ENCODE data around the gene C1orf141.

- RAMPAGE, long total RNA, result no peak
- RRBS, 2 experiments, result no CpG with 5 or more reads among the region's 12 CpGs
CAGE:
- cytosol, long polyA minus RNA, result no peak
- cytosol, long polyA plus RNA, result no peak
- long polyA plus RNA, result no peak
- nucleolus, long total RNA, result no peak
- nucleus, long polyA plus RNA, result no peak
- nucleus, long total RNA, result no peak
Measured at GRCh38 chr1:64839494-64840054, 94.7 kb downstream of the RAVER2 start.

GRCh38 chr1:64890924-64892100 is 75.0 kb downstream of the JAK1 start:
- RAMPAGE, long total RNA, result no peak
- RRBS, 2 experiments, result no CpG with 5 or more reads among the region's 11 CpGs
CAGE:
- cytosol, long polyA minus RNA, result no peak
- cytosol, long polyA plus RNA, result no peak
- long polyA plus RNA, result no peak
- nucleolus, long total RNA, result no peak
- nucleus, long polyA plus RNA, result no peak
- nucleus, long total RNA, result no peak

DNA sequence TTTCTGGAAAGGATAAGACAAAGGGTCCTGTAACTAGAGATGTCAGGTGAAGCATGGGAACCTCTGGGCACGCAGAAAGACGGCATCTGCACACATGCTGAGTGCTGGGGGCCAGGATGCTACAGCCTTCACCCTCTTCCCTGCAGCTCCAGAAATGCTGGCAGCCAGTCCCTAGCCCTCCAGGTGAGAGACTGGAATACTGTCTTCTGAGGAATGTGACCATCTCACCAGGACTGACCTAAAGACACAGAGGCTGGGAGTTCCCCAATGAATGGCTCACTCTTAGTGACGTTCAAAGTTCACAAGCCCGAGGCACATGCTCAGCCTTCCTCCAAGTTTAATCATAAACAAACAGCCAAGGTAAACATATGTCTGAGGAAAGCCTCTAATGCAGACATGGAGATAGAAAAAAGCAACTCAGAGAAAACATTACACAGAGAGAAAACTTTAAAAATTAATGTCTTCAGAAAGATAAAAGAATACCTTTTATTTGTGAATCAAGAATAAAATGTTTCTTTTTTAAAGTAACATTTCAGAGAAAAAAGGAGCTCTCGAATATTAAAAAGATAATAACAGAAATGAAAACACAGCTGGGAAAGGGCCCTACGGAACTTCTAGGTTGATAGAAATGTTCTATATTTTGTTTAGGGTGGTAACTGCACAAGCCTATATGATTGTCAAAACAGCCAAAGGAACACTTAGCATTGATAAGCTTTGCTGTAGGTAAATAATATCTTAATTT is 50.4 kb downstream of the JAK1 start:
- RAMPAGE, long total RNA, result no peak
- RRBS, 2 experiments, result no CpG with 5 or more reads among the region's 6 CpGs
CAGE:
- cytosol, long polyA minus RNA, result no peak
- cytosol, long polyA plus RNA, result no peak
- long polyA plus RNA, result no peak
- nucleolus, long total RNA, result no peak
- nucleus, long polyA plus RNA, result no peak
- nucleus, long total RNA, result no peak

- RAMPAGE, long total RNA, result no peak
- RRBS, 2 experiments, result no CpG with 5 or more reads among the region's 10 CpGs
CAGE:
- cytosol, long polyA minus RNA, result no peak
- cytosol, long polyA plus RNA, result no peak
- long polyA plus RNA, result no peak
- nucleolus, long total RNA, result no peak
- nucleus, long polyA plus RNA, result no peak
- nucleus, long total RNA, result no peak
Measured at GRCh38 chr1:64954903-64955703, 11.2 kb downstream of the JAK1 start.

DNA sequence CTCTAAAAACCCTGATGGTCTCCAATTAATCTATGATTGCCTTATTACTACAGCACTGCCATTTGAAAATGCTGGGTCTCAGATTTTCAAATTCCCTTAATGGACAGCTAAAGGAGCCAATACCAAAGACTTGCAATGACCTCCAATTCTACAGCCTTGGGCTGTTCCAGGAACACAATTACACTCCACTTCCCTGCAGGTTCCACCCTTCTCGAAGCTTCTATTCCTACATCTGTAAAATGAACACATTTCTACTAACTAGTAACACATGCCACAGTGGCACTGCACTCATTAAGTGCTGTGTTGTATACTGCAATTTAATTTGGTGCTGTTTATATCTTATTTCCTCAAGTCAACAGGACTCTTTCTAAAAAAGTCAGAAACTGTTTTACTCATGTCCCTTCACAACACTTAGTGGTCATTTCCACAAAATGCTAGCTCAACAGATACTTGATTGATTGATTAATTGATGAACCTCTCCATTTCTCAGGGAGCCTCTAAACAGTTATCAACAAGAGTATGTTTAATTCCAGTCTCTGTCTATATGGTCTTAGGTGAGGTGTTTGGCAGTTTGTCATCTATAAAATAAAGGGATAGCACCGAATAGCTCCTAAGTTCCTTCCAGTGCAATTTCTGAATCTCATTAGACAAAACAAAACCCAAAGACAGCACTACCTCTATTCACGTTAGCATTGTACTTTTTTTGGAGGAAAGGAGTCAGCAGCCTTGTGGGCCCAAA is 85.5 kb upstream of the AK4 start:
- RAMPAGE, long total RNA, result no peak
- RRBS, 2 experiments, result no CpG with 5 or more reads among the region's 3 CpGs
CAGE:
- cytosol, long polyA minus RNA, result no peak
- cytosol, long polyA plus RNA, result no peak
- long polyA plus RNA, result no peak
- nucleolus, long total RNA, result no peak
- nucleus, long polyA plus RNA, result no peak
- nucleus, long total RNA, result no peak

DNA sequence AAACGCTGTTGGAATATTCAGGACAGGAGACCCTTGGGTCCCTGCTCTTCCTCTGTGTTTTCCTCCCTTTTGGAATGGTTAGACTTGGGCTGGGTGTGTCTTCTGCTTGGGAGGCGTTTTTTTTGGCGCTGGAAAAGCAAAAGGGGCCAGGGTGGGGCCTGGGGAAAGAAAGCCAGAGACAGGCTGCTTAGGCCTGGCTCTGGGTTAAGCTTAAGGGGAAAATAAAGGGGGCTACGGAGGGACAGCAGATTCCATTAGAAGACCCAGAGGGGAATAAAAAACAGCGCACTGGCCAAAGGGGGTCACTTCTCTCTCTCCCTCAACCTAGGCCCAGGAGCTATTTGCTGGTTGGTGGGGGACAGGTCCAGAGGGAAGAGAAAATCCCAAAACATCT is 82.4 kb upstream of the AK4 start:
- RAMPAGE, long total RNA, result no peak
- RRBS, 2 experiments, result no CpG with 5 or more reads among the region's 5 CpGs
CAGE:
- cytosol, long polyA minus RNA, result no peak
- cytosol, long polyA plus RNA, result no peak
- long polyA plus RNA, result no peak
- nucleolus, long total RNA, result no peak
- nucleus, long polyA plus RNA, result no peak
- nucleus, long total RNA, result no peak

DNA sequence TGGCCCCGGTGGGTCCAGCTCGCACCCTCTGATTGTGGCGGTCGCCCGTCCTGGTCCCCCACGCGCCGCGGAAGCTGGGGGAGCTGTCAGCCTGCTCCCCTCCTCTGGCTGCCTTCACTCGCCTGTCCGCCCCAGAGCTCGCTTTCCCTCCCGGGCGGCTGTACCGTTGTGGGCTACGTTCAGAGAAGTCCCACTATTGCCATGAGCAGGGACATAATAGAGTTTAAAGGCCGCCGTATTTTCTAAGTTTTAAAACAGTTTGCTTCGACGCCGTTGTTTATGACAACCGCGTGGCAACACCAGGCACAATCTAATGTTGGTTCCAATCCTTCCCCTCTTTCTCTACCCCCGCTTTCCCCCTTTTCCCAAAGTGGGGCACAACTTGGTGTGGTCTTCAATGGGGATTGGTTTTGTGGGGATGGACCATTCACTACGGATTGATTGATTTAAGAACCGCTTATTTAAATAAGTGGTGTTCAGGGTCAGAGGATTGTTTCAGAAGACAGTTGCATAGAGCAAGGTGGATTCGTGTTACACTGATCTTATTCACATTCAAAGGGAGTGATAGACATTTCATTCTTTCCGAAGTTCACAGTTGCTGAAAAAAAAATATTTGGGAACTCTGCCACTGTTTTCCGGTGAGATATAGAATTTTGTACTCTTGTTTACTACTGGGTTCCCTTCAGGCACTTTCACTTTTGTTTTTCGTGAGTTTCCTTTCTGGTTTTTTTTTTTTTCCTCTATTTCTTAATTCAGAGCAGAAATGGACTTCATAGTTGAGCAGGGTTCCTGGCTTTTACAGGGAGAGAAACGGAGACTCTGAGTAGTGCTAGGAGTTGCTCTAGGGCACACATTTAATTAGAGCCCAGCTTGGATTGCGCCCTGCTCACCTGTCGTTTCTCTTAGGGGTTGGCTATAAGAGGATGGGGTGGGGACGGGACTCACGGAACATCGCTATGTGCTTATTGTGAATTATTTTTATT is 79.7 kb upstream of the AK4 start:
- RAMPAGE, long total RNA, result no peak
- RRBS, 2 experiments, result 2 to 3% methylated on average over 1 of the region's 36 CpGs
CAGE:
- cytosol, long polyA minus RNA, result no peak
- cytosol, long polyA plus RNA, result no peak
- long polyA plus RNA, result no peak
- nucleolus, long total RNA, result no peak
- nucleus, long polyA plus RNA, result no peak
- nucleus, long total RNA, result no peak

GRCh38 chr1:65253961-65254230 is 55.4 kb upstream of the DNAJC6 start:
- RAMPAGE, long total RNA, result no peak
- RRBS, 2 experiments, result no CpG with 5 or more reads among the region's 7 CpGs
CAGE:
- cytosol, long polyA minus RNA, result no peak
- cytosol, long polyA plus RNA, result no peak
- long polyA plus RNA, result no peak
- nucleolus, long total RNA, result no peak
- nucleus, long polyA plus RNA, result no peak
- nucleus, long total RNA, result no peak

DNA sequence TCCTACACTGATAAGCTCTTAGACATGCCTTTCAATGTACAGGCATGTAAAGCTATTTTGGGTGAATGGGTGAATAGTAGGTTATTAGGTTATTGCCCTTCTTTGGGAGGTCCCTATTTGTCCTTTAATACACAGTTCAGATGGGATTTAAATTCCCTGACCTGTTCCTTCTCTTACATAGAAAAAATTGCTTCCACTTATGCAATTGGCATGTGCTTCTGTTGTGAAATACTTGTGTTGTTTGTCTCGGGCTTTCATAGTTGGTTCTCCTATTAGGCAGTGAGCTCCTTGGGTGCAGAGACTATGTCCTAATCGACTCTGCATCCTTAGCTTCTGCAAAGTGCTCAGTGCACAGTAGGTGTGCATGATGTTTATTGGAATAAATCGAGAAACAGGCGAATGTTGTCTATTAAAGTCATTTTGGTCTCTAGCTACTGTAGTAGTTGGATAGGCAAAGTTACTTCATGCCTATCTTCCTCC is 1.3 kb upstream of the PDE4B start:
- RAMPAGE, long total RNA, result no peak
- RRBS, 2 experiments, result no CpG with 5 or more reads among the region's 4 CpGs
CAGE:
- cytosol, long polyA minus RNA, result no peak
- cytosol, long polyA plus RNA, result no peak
- long polyA plus RNA, result no peak
- nucleolus, long total RNA, result no peak
- nucleus, long polyA plus RNA, result no peak
- nucleus, long total RNA, result no peak

- RAMPAGE, long total RNA, result no peak
- RRBS, 2 experiments, result no CpG with 5 or more reads among the region's 6 CpGs
CAGE:
- cytosol, long polyA minus RNA, result no peak
- cytosol, long polyA plus RNA, result no peak
- long polyA plus RNA, result no peak
- nucleolus, long total RNA, result no peak
- nucleus, long polyA plus RNA, result no peak
- nucleus, long total RNA, result no peak
Measured at GRCh38 chr1:66266201-66266734, 267.7 kb upstream of the SGIP1 start.

DNA sequence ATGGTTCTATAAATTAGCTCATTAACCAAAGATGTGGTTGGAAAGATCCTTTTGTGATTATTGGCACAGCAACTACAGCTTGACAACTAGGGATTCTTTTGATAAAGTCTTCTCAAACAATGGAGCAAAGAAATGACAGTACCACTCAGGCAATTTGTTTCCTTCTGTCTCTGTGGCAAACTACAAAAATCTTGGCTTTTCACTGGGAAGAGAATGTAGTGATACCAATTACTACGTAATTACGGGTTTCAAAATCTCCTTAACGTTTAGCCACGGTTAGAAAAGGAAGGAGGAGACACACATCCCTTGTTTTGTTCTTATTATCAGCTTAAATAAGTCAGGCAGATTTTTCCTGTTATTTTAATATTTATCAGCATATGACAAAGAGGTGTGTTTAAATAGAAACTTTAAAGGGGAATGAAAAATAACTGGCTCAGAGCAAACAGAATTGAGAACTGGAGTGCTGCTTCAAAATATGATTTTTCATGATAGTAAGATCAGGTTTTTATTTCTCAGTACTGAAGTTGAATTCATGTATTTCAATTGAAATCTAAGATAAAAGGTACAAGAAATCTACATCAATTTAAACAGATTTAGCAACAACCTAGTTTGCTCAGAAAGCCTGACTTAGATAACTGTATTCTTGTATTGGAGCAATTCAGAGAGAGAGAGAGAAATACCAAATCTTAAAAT is 266.3 kb upstream of the SGIP1 start:
- RAMPAGE, long total RNA, result no peak
- RRBS, 2 experiments, result no CpG with 5 or more reads among the region's 4 CpGs
CAGE:
- cytosol, long polyA minus RNA, result no peak
- cytosol, long polyA plus RNA, result no peak
- long polyA plus RNA, result no peak
- nucleolus, long total RNA, result no peak
- nucleus, long polyA plus RNA, result no peak
- nucleus, long total RNA, result no peak

GRCh38 chr1:66315711-66316142 is 218.2 kb upstream of the SGIP1 start:
- RAMPAGE, long total RNA, result no peak
- RRBS, 2 experiments, result no CpG with 5 or more reads among the region's 2 CpGs
CAGE:
- cytosol, long polyA minus RNA, result no peak
- cytosol, long polyA plus RNA, result no peak
- long polyA plus RNA, result no peak
- nucleolus, long total RNA, result no peak
- nucleus, long polyA plus RNA, result no peak
- nucleus, long total RNA, result no peak

GRCh38 chr1:66333463-66334215 is 200.3 kb upstream of the SGIP1 start:
- RAMPAGE, long total RNA, result no peak
- RRBS, 2 experiments, result no CpG with 5 or more reads among the region's 4 CpGs
CAGE:
- cytosol, long polyA minus RNA, result no peak
- cytosol, long polyA plus RNA, result no peak
- long polyA plus RNA, result no peak
- nucleolus, long total RNA, result no peak
- nucleus, long polyA plus RNA, result no peak
- nucleus, long total RNA, result no peak

GRCh38 chr1:66393735-66394332 is 140.1 kb upstream of the SGIP1 start:
- RAMPAGE, long total RNA, result no peak
- RRBS, 2 experiments, result no CpG with 5 or more reads among the region's 3 CpGs
CAGE:
- cytosol, long polyA minus RNA, result no peak
- cytosol, long polyA plus RNA, result no peak
- long polyA plus RNA, result no peak
- nucleolus, long total RNA, result no peak
- nucleus, long polyA plus RNA, result no peak
- nucleus, long total RNA, result no peak

DNA sequence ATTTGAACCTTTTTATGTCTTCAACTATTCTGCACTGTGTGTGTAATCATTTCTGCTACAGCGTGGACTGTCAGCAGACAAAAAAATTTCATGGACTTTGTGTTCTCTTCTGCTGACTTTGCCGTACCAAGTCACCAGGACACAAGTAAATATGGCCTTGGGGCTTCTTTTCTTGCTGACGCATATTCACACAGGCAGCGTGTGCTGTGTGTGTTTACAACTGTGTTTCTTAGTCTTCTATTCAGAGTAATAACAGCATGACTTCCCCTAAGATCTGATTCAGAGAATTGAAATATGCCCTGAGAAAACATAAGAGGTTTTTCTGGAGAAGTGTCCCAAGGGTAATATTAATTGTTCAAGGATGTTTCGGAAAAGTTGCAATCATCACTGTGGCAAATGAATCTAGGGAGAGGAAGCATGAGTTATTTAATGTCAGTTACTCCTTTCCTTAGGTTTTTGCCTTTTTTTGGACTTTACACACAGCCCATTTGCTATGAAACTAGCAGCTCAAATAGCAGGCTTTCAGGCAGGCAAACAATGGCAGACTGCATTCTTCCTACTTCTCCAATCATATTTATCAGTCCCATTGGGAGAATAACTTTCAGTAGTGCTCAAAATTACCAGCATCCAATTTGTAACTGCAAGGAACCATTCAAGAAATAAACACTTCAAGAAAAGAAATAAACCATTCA is 47.0 kb upstream of the DYNLT5 start:
- RAMPAGE, long total RNA, result no peak
- RRBS, 2 experiments, result no CpG with 5 or more reads among the region's 5 CpGs
CAGE:
- cytosol, long polyA minus RNA, result no peak
- cytosol, long polyA plus RNA, result no peak
- long polyA plus RNA, result no peak
- nucleolus, long total RNA, result no peak
- nucleus, long polyA plus RNA, result no peak
- nucleus, long total RNA, result no peak

- RAMPAGE, long total RNA, result no peak
CAGE:
- cytosol, long polyA minus RNA, result no peak
- cytosol, long polyA plus RNA, result no peak
- long polyA plus RNA, result no peak
- nucleolus, long total RNA, result no peak
- nucleus, long polyA plus RNA, result no peak
- nucleus, long total RNA, result no peak
Measured at GRCh38 chr1:66774494-66774693, 22.1 kb downstream of the DYNLT5 start.

GRCh38 chr1:66929602-66930127 is 4.9 kb downstream of the MIER1 start:
- RAMPAGE, long total RNA, result no peak
- RRBS, 2 experiments, result under 1 to 5% methylated on average over 1 to 3 of the region's 21 CpGs
CAGE:
- cytosol, long polyA minus RNA, result no peak
- cytosol, long polyA plus RNA, result no peak
- long polyA plus RNA, result no peak
- nucleolus, long total RNA, result no peak
- nucleus, long polyA plus RNA, result no peak
- nucleus, long total RNA, result no peak

- RAMPAGE, long total RNA, result no peak
- RRBS, 2 experiments, result no CpG with 5 or more reads among the region's 1 CpG
CAGE:
- cytosol, long polyA minus RNA, result no peak
- cytosol, long polyA plus RNA, result no peak
- long polyA plus RNA, result no peak
- nucleolus, long total RNA, result no peak
- nucleus, long polyA plus RNA, result no peak
- nucleus, long total RNA, result no peak
Measured at GRCh38 chr1:66948700-66949076, 23.9 kb downstream of the MIER1 start.

GRCh38 chr1:66981079-66982386 is 56.7 kb downstream of the MIER1 start:
- RAMPAGE, long total RNA, result no peak
- RRBS, 2 experiments, result no CpG with 5 or more reads among the region's 8 CpGs
CAGE:
- cytosol, long polyA minus RNA, result no peak
- cytosol, long polyA plus RNA, result no peak
- long polyA plus RNA, result no peak
- nucleolus, long total RNA, result no peak
- nucleus, long polyA plus RNA, result no peak
- nucleus, long total RNA, result no peak

DNA sequence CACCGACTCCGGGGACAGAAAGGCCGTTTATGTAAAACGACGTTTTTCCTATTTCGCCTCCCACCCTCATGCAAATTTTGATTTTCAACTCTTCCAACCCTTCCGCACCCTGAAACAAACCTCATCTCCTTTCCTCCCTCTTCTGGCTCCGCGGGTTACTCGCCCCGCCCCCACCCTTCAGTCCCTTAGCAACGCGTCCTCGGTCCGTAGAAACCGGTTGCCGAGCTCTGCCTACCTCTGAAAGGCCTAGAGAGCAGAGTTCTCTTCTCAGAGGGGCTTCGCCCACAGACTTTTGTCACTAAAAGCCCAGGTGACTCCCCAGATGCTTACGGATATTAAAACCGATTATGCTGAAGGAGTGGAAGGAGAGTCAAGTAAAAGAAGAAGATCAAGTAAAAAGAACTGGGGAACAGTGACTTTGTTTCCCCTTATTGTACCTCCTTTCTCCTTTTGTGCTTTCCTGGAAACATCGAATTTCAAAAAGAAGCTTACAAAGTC is at the start of gene C1orf141:
Gene C1orf141, minus strand, starts transcription at position 161 of the 498 bp plus-strand sequence.
- RAMPAGE, long total RNA, result no peak
- RRBS, 2 experiments, result 33% methylated on average over 1 of the region's 21 CpGs; no CpG with 5 or more reads in 1 of the 2 experiments
CAGE:
- cytosol, long polyA minus RNA, result no peak
- cytosol, long polyA plus RNA, result no peak
- long polyA plus RNA, result no peak
- nucleolus, long total RNA, result no peak
- nucleus, long polyA plus RNA, result no peak
- nucleus, long total RNA, result no peak